Epithelial cell of proximal tubule (primary cell): ENCODE measurements around a stretch of chr11.

- RAMPAGE, long total RNA, result no peak
- RRBS, result 95% methylated on average over 12 of the region's 41 CpGs
Measured at GRCh38 chr11:68047331-68048215, 8.7 kb downstream of the TCIRG1 start.

DNA sequence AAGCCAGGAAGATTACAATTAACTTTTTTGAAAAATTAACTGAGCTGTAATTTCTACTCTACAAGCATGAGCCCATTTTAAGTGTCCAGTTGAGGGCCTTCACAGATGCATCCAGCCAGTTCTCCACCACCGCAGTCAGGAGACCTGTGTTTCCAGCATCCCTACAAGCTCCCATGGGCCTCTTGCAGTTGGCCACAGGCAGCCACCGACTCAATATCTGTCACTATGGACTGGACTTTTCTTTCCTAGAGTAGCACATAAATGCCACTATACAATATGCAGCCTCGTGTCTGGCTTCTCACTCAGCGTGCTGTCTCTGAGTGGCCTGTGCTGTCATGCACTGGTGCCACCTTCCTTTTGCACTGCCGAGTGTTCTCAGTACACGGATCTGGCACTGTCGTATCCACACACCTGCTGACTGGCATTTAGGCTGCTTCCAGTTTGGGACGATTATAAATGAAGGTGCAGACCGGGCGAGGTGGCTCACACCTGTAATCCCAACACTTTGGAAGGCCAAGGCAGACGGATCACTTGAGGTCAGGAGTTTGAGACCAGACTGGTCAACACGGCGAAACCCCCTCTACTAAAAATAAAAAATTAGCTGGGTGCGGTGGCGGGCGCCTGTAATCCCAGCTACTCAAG, 15.9 kb downstream of the TCIRG1 start:
- RAMPAGE, long total RNA, result no peak
- RRBS, result no CpG with 5 or more reads among the region's 16 CpGs

DNA sequence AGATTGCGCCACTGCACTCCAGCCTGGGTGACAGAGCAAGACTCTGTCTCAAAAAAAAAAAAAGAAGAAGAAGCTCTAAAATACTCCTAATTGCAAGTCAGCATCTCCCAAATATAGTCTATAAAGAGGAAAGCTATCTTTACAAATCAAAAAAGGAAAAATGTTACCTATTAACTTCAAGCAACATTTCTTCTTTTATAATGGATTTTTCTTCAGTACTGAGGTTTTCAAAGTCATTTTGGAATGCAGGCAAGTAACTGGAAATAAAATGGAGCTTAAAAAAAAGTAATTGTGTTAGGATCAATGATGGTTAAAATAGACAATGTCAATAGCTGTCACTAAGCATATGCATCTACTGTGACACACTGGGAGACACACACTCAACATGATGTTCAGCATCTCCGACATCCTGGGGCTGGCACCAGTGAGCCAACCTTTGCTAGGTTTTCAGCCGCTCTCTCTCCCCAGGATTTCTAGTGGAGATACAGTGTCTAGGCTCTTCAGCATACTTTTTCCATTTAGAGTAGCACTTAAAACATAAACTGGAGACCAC, 25.6 kb downstream of the TCIRG1 start:
- RAMPAGE, long total RNA, result no peak
- RRBS, result no CpG with 5 or more reads among the region's 3 CpGs

GRCh38 chr11:68145094-68145645, 24.0 kb upstream of the CHKA start:
- RAMPAGE, long total RNA, result no peak
- RRBS, result no CpG with 5 or more reads among the region's 8 CpGs

GRCh38 chr11:68321234-68321725, 8.9 kb downstream of the LRP5 start:
- RAMPAGE, long total RNA, result no peak
- RRBS, result 17% methylated on average over 2 of the region's 12 CpGs

GRCh38 chr11:68326720-68327198, 14.4 kb downstream of the LRP5 start:
- RAMPAGE, long total RNA, result no peak
- RRBS, result no CpG with 5 or more reads among the region's 14 CpGs

- RAMPAGE, long total RNA, result no peak
- RRBS, result no CpG with 5 or more reads among the region's 8 CpGs
Measured at GRCh38 chr11:68349453-68349925, 37.1 kb downstream of the LRP5 start.

DNA sequence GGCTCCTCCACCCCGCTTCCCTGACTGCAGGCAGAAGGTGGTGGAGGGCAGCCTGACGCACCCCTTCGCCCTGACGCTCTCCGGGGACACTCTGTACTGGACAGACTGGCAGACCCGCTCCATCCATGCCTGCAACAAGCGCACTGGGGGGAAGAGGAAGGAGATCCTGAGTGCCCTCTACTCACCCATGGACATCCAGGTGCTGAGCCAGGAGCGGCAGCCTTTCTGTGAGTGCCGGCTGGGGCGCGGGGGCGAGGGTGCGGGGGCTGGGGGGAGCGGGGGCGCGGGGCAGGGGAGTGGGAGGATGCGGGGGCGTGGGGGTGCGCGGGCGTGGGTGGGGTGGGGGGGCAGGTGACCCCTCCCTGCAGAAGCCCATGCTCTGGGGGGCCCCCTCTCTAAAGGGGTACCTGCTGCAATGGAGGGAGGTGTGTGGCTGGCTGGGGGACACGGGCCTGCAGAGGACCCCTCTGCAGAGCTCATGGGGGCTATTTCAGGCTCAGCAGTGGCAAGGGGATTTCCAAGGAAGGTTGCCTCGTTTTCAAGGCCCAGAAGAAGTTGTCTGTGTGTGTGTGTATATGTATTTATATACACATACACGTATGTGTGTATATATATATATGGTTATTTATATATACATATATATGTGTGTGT, 51.5 kb downstream of the LRP5 start:
- RAMPAGE, long total RNA, result no peak
- RRBS, result no CpG with 5 or more reads among the region's 24 CpGs

DNA sequence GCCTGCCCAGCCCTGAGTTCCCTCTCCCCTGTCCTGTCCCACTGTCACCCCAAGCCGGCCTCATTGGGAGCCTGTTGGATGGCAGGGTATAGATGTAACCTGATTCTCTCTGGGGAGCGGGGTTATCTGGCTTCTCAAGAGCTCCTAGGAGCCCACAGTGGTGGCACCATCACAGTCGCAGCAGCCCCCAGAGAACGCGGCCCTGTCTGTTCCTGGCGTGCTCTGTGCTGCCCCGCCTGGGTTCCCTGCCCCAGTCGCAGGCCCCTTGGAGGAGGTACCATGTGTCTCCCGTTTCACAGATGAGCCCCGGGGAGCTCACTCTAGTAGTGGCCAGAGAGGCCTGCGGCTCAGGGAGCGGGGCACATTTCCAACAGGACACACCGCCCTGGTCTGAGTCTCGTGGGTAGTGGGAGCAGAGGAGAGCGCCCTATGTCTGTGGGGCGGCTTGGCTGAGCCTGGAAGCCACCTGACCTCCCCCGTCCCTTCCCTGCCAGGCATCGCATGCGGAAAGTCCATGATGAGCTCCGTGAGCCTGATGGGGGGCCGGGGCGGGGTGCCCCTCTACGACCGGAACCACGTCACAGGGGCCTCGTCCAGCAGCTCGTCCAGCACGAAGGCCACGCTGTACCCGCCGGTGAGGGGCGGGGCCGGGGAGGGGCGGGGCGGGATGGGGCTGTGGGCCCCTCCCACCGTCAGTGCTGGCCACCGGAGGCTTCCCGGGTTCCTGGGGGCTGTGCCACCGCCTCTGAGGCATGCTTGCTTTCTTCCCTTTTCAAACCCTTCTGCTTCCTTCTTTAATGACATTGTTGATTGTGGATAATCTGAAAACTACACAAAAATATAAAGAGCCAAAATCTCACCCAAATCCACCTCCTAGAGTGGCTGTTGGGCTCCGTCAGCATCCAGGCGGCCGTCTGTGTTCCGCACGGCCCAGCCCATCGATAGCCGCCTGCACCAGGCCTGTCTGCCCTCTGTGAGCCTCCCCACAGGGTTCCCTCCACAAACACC, 21.0 kb upstream of the PPP6R3 start:
- RAMPAGE, long total RNA, result no peak
- RRBS, result 70% methylated on average over 13 of the region's 46 CpGs

- RAMPAGE, long total RNA, result no peak
- RRBS, result no CpG with 5 or more reads among the region's 2 CpGs
Measured at GRCh38 chr11:68524163-68524653, 63.7 kb downstream of the PPP6R3 start.

DNA sequence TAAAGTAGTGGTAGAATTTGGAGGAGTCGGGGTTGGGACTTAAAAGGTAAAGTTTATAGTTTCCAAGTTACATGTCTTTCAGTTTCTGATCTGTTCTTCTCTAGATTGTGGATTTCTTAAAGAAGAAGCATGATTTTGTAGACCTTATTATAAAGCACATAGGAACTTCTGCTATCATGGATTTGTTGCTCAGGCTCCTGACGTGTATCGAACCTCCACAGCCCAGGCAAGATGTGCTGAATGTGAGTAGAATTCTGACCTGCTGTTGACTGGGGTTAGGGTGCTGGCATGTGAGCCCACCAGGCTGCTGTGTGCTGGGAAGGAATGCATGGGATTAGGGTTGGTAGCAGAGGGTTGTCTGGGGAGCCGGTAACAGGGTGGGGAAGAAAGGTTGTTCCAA, 87.4 kb downstream of the PPP6R3 start:
- RAMPAGE, long total RNA, result no peak
- RRBS, result no CpG with 5 or more reads among the region's 4 CpGs

DNA sequence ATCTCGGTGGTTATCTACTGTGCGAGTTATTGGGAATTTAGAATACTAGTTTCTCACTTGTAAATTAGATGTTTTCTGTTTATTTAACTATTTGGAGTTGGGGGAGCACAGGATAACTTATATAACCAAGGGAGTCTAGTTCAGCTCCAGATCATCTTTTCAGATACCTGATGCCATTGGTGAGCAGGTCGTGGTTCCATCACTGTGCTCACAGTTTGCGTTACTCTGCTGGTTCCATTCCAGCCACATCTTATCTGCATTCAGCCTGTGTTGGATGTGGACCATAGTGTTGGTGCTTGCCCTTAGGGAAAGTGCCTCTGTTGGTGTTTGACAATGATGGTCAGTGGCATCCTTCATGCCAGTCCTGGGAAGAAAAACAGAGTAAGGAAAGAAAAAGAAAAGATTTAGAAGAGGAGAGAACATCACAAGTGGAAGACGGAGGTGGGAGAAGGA, 104.6 kb downstream of the PPP6R3 start:
- RAMPAGE, long total RNA, result no peak
- RRBS, result no CpG with 5 or more reads among the region's 5 CpGs

GRCh38 chr11:68601623-68602108, 82.7 kb upstream of the GAL start:
- RAMPAGE, long total RNA, result no peak
- RRBS, result no CpG with 5 or more reads among the region's 6 CpGs

- RAMPAGE, long total RNA, result no peak
- RRBS, result under 1% methylated on average over 18 of the region's 74 CpGs
Measured at GRCh38 chr11:68840677-68841498, 828 bp downstream of the CPT1A start.

DNA sequence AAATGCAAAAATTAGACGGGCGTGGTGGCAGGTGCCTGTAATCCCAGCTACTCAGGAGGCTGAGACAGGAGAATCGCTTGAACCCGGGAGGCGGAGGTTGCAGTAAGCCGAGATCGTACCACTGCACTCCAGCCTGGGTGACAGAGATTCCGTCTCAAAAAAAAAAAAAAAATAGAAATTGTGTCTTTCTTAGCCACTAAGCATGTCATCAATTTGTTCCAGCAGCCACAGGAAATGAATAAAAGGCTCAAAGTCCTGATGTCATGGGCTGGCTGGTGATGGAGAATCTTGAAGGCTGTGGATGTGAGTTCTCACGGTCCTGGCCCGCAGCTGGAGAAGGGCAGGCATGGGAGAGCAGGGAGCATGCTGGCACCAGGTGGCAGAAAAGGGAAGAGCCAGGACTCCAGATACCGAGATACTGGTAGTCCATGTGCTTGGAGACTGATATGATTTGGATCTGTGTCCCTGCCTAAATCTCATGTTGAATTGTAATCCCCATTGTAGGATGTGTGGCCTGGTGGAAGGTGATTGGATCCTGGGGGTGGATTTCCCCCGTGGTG, 18.3 kb downstream of the MRGPRD start:
- RAMPAGE, long total RNA, result no peak
- RRBS, result no CpG with 5 or more reads among the region's 12 CpGs

GRCh38 chr11:69050641-69051493, 2.1 kb downstream of the TPCN2 start:
- RAMPAGE, long total RNA, result no peak
- RRBS, result no CpG with 5 or more reads among the region's 16 CpGs

DNA sequence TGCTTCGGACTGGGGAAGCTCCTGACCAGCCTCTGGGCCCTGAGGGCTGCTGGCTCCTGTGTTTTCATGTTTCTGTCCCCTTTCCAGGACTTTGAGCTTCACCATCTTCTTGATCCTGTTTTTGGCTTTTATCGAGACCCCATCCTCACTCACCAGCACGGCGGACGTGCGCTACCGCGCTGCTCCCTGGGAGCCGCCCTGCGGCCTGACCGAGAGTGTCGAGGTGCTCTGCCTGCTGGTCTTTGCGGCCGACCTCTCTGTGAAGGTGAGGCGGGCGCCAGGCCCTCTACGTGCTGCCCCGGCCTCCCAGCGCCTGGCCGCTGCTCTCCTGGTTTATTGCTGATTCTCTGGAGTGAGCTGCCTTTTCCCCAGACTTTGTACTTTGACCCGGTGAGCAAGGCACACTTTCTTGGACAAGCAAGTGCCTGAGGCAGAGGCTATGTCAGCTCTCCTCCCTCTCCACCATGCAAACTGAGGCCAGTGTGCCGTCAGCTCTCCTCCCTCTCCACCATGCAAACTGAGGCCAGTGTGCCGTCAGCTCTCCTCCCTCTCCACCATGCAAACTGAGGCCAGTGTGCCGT, 6.4 kb downstream of the TPCN2 start:
- RAMPAGE, long total RNA, result no peak
- RRBS, result 48% methylated on average over 4 of the region's 24 CpGs

- RAMPAGE, long total RNA, result no peak
- RRBS, result 100% methylated on average over 1 of the region's 19 CpGs
Measured at GRCh38 chr11:69080323-69081099, 31.8 kb downstream of the TPCN2 start.

DNA sequence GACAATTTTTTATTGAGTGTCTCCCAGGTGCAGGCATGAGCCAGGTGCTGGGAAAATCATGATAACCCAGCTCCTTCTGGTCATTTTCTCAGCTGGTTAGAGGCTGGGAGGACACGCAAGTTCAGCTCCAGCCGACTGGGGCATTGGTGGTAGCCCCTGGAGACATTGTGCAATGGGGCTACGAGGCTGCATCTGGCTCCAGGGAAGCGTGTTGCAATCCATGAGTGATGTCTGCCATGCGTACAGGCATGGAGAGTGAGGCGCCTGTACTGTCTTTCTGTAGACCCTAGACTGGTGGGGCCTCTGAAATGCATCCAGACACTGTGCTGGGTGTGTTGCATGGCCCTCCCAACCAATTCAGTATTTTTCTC, 2.6 kb downstream of the MYEOV start:
- RAMPAGE, long total RNA, result no peak
- RRBS, result no CpG with 5 or more reads among the region's 6 CpGs

GRCh38 chr11:69298457-69298988, 4.6 kb downstream of the MYEOV start:
- RAMPAGE, long total RNA, result no peak
- RRBS, result no CpG with 5 or more reads among the region's 17 CpGs